Heart (tissue), 3 donors: ENCODE data around the genes BTRC, NPM3 and ARMH3.

- RAMPAGE, long total RNA, 2 experiments: no peak in any of the 2 experiments
Observed at GRCh38 chr10:100654455-100654804, 91.0 kb upstream of the PAX2 start.

GRCh38 chr10:100654805-100655883 lies 90.2 kb upstream of the PAX2 start:
- RAMPAGE, long total RNA, 2 experiments: no peak in any of the 2 experiments

DNA sequence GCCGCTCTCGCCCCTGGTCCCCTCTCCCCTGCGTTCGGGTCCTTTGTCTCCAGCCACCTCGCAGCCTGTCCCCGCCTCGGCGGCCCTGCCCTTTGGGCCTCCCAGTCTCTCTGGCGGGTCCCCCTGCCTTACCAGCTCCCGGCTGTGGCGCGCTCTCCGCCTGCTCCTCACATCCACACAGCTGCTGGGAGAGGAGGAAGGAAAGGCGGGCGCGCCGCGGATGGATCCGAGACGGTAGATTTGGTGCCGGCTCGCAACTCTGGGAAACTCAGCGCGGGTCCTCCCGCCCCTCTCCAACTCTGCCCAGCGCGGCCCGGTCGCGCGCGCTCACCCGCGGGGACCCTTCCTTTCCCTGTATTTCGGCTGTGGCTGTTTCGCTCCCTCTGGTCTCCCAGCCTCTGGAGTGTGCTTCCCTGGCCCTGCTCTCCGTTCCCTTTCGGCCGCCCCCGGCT lies 6.1 kb upstream of the PAX2 start:
- RAMPAGE, long total RNA, 2 experiments: no peak in any of the 2 experiments

GRCh38 chr10:101042513-101043354 lies 11.7 kb downstream of the SFXN3 start:
- RAMPAGE, long total RNA, 2 experiments: no peak in any of the 2 experiments

DNA sequence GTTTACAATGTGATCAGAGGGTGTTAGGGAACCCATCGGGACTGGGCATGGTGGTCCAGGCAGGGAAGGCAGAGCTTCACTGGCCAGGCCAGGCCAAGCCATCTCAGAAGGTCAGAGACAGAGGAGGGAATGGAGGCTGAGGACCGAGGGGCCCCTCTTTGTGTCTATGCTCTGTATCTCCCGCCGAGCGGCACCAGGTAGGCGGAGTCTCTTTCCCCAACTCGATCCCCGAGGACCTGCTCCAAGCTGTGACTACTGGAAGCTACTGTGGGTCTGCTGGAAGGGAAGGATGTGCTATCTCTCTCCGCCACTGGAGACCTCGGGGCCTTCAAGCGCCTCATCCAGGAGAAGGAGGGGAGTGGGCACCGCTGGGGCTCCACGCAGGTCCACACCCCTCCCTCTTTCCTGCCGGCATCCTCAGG lies 15.1 kb upstream of the KAZALD1 start:
- RAMPAGE, long total RNA, 2 experiments: no peak in any of the 2 experiments

DNA sequence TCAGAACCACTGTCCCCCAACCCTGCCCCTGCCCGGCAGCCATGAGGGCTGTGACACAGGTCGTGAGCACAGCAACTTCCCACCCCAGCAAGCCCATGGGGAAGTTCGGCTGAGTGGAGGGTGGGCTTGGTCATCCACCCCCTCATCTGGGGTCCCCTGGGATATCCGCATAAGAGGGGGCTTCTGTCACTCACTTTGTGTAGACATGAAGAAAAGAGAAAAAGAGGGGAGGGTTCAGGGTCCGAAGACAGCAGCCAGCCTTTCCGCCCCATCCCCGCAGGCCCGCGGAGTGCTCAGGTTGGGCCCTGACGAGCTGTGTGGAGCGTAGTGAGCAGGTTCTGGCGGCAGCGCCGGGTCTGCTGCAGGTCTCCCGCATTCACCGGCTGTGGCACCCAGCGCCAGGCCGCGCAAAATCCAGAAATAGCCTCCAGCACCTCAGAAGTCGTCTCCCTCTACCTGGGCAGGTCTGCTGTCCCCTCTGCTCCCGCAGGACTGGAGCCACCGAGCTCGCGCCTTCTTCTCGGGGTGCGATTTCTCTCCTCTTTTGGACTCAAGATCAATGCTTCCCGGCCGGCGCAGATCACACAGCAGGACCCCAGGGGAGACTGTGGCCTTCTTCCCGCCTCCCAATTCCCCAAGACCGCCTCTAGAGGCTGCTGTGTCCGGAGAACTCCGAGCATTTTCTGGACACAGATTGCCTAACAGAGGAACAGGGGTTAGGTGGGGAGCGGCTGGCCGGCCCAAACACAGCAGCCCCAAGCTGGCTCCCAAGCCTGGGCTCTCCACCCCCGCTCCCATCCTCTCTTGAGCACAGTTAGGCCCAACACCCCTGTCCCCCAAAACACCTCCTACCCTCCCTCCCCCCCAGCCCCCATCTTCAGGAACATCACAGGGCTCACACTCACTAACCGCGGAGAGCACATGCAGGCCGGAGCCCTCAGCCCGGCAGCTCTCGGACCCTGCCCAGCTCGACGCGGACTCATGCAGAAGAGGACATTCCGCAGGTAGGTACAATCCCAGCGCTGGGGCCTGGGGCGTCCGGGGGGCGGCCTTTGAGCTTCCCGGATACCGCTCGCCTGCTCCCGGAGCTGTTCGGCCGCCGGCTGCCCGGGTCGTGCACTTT lies 8.4 kb downstream of the TLX1 start:
- RAMPAGE, long total RNA, 2 experiments: no peak in any of the 2 experiments

DNA sequence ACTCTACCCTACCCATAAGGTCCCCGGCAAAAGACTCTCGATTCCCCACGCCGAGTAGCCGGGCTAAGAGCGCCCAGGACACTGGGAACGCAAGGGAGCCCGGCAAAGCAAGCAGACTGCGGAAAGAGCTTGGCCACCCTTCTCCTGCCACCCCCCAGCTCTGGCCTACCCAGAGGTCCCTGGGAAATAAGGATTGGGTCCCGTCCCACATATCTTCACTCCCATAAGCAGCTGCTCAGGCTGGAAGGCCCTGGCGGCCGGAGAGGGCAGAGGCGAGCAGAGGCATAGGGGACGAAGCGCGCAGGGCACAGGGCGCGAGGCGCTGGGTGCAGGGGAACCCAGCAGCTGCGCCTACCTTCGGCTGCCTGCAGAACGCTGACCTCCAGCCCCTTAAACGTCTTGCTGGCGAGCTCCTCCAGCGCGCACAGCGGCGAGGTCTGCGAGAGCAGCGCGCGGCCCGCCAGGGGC lies 1.1 kb downstream of the LBX1 start:
- RAMPAGE, long total RNA, 2 experiments: no peak in any of the 2 experiments

DNA sequence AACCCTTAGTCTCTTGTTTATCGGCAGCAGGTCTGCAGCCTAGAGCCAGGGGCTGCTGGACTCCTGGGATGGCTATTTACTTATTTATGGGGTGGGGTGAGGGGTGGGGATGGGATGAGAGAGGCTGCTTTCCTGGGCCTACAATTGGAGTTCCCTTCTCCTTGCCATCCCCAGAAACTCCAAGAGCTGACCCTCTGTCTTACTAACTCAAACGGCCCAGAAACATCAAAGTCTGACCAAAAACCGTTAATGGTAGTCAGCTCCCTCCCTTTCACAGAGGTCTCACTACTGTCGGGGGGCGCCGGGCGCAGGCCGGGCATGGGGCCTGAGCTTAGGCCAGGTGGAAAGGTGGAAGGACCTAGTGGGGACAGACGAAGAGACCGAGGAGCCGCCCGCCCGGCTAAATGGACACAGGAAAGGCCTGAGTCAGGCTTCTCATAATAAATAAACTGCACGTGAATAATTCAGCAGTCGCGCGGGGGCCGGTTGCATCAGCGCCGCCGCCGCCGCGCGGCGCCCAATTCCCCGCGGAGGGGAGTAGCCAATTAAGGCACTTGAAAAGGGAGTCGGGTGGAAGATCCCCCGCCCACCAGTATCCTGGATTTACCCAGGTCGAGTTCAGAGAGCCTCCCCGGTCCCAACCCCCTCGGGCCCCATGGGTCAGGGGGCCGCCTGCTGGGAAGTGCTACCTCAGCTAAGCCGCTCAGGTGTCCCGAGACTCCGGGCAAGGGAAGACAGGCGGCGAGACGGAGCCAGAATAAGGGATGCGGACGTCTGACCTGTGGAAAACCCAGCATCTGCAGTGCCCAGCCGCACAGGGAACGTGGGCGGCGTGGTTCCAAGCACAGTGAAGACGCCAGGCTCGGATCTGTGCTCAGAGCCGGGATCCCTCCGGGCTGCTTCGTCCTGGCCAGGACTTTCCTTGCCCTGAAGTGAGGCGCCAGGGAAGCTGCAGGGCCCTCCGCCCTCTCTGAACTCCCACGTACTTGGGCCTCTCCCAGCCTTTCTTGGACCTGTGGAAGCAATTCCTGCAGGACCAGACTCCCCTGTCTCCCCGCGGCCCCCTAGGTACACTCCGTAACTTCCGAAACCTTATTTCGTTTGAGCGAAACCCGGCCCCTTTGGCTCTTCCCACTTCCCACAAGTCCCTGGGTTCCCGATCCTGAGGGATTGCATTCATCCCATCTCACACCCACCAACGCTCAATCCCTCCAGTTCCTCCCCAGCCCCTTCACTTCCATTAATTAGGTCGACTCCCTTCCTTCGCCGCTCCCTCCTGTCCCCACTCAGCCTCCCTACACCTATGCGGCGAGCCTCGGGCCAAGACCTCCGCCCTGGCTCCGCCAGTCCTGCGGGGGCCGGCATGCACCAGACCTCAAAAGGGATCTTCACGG lies 7.2 kb upstream of the LBX1 start:
- RAMPAGE, long total RNA, 2 experiments: no peak in any of the 2 experiments

DNA sequence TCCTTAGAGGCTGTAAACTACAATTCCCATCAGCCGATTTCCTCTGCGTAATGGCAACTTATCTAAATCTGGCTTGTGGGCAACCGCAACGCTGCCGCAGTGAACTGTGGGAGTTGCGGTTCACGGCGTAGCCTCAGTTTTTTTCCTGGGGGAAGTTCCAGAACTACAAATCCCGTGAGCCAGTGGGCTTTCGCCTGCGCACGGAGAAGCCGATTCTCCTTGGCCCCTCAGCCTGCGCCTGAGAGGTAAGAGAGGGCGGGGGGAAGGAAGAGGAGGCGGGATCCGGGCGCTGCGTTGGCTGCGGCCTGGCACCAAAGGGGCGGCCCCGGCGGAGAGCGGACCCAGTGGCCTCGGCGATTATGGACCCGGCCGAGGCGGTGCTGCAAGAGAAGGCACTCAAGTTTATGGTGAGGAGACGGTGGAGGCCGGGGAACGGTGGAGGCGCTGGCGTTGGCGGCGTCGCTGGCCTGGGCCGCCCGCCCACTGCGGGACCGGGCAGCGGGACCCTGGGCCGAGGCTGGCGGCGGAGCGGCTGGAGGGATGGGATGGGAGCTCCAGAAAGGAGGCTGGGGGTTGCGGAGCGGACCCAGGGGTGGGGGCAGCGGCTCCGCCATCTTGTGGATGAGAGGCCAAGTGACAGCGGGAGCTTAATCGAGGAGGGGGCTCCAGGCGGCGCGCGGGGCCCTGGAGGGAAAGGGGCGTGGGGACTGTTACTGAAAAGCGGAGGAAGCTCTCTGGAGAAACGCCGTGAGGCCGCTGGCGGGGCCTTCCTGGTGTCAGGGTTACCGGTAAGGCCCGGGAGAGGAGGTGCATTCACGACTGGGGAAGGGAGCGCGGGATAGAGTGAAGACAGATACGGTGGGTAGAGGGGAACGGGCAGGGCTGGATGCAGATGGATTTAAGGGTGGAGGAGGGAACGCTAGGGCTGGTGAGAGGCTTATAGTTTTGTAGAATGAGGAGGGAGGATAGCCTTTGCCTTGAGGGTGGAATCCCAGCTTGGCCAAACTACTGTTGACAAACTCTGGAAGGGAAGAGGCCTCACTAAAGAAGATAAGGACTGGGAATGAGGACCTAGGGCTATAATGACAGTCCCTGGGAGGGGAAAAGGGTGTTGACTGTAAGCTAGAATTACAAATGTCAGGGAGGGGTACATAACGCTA lies at the start of gene BTRC:
Gene BTRC, plus strand, starts transcription at position 344 of the 1,160 bp plus-strand sequence.
- RAMPAGE, long total RNA, 2 experiments: no peak in any of the 2 experiments

DNA sequence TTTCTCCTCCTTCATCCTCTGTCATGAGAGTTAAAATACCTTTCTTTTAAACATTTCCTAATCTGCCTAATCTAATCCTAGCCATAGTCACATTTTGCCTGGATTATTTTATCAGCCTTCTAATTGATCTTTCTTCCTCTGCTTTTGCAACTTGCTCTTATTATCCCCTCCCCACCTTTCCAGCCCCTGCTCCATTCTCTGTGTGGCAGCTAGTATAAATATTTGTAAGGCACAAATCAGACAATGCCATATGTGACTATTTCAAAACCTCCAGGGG lies 77.3 kb downstream of the POLL start:
- RAMPAGE, long total RNA, 2 experiments: no peak in any of the 2 experiments

GRCh38 chr10:101521544-101521976 lies 66.5 kb downstream of the POLL start:
- RAMPAGE, long total RNA, 2 experiments: no peak in any of the 2 experiments

- RAMPAGE, long total RNA, 2 experiments: no peak in any of the 2 experiments
Observed at GRCh38 chr10:101569332-101570116, 18.5 kb downstream of the POLL start.

- RAMPAGE, long total RNA, 2 experiments: no peak in any of the 2 experiments
Observed at GRCh38 chr10:101630079-101630575, 42.0 kb downstream of the DPCD start.

DNA sequence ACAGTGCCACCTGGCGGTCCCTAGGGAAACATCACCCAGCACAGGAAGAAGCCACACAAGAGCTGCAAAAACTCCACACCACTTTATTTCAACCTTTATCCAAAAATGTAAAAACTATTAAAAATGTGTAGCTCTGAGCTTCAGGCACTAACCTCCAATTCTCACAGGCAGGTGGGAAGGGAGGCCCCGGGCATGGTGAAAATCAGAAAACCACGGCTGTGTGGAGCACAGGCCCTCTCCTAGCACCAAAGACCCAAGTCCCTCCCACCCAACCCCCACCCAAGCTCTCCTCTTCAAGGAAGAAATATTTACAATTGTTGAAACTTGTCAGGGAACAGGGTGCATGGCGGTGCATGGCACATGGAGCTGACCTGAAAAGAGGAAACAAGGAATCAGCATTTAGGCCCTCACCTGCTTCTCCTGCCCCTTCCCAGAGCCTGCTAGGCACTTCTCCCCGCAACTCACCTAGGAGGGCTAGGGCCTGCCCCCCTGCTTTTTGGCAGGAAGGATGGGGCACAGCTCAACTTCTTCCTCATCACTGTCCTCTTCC lies 1.9 kb downstream of the NPM3 start:
- RAMPAGE, long total RNA, 2 experiments: no peak in any of the 2 experiments

DNA sequence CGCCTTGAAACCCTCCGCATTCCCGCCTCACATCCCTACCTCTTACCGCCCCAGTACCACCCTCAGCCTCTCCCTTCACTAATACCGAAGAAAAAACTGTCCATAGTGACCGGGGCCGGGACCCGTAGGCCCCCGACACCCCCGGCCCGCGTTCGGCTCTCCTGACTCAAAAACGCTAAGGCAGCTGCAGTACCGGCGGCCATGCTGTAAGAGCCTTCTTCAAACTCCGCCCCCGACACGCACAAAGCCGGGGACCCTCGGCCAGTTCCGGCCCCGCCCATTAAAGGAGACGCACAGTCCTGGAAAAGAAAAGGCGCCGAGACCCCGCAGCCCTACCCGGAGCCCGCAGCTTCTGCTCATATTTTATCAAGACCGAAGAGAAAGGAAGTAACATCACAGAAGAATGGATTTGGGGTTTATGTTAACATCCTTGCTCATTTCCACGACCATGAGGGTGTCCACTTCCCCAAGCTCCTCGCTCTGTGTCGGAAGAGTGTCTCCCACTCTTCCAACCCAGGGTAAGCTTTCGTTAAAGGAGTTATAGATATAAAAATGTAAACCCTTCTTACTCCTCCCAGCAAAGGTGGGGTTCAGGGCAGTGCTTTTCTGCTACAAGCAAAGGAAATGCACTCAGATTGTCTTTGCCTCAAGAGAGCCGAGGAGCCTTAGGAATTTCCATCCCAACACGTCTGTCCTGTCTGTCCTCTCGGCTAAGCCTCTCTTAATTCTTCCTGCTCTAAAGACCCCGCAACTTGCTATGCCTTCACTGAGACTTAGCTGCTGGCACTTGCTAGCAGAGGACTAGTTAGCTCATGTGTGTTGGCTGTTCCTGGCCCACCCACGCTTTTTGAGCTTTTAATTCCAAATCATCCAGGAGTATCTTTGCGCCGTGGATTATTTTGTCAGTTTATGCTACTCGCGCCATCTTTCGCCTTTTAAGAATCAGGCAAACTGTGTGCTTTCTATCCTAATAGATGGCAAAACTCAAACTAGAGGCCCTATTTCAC lies at the start of gene NPM3:
Gene NPM3, minus strand, starts transcription at position 259 of the 1,007 bp plus-strand sequence.
- RAMPAGE, long total RNA, 2 experiments: no peak in any of the 2 experiments

DNA sequence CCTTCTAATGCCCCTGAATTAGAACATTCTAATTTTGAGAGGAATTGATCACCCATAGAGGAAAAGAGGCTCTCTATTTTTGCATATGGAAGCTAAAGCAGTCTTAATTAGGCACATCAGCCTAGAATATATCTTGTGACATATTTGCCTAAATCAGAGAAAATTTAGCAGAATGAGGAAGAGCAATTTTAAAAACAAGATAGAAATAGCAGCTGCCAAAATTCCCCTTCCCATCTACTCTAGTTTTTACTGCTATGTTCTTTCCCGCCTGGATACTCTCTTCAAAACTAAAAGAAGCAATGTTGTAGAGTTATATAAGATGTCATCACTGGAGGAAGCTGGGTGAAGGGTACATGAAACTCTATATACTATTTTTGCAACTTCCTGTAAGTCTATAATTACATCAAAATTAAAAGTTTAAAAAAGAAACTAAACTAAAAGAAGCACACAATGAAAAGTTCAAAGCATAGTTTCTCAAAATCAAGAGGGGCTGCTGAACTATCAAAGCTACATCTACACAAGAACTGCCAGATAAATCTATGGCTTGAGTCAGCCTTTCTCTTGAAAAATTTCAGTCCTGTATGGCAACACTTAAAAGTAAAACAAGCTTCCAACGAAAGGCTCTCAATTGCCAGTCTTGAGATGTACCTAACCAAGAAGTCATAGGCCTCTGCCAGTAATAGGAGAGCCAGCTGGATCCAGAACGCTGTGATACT lies 86.9 kb downstream of the ARMH3 start:
- RAMPAGE, long total RNA, 2 experiments: no peak in any of the 2 experiments

DNA sequence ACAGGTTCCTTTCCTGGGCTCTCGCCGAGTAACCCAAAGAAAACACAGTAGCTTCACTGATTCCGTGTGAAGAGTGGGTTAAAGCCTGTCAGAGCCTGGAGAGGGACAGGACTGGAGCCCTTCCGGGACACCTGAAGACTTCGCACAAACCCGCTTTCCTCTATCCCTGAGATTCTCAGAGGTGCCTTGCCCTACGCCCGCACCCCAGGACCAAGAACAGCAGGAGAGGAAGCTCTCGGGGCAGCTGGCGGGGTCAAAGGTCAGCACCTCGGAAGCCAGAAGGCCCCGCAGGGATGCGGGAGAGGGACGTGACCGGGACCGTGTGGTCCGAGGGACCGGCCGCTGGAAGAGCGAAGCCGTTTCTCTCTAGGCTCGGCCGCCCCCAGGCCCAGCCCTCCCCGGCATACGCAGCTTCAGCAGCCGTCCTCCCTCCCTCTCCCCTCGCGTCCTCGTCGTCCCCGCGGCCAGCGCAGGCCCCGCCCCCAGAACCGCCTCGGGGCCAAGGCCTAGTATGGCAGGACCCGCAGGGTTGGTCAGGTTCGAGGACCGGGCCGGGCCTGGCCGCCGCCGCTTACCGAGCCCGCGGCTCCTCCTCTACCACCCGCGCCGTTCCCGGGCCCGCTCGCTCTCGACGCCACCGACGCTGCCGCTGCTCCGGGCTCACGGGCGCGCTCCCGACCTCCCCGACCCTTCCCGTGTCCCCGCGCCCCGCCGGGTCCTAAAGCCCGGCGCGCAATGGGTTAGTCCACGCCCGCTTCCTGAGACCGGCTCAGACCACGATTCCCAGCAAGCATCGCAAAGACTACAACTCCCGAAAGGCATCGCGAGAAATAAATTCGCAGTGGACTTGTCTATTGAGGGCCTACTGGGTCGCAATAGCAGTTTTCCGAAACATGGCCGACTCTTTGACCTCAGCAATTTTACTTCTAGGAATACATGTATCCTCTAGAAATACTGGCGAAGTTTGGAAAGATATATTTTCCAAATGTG lies at the start of gene ARMH3:
Gene ARMH3, minus strand, starts transcription at position 664 of the 990 bp plus-strand sequence.
- RAMPAGE, long total RNA, 2 experiments: start-site peak on the minus strand in 1 of 2 experiments, centred at position 667 of the sequence, 523 reads per replicate

- RAMPAGE, long total RNA, 2 experiments: no peak in any of the 2 experiments
Observed at GRCh38 chr10:102119313-102120040, 691 bp downstream of the LDB1 start.

DNA sequence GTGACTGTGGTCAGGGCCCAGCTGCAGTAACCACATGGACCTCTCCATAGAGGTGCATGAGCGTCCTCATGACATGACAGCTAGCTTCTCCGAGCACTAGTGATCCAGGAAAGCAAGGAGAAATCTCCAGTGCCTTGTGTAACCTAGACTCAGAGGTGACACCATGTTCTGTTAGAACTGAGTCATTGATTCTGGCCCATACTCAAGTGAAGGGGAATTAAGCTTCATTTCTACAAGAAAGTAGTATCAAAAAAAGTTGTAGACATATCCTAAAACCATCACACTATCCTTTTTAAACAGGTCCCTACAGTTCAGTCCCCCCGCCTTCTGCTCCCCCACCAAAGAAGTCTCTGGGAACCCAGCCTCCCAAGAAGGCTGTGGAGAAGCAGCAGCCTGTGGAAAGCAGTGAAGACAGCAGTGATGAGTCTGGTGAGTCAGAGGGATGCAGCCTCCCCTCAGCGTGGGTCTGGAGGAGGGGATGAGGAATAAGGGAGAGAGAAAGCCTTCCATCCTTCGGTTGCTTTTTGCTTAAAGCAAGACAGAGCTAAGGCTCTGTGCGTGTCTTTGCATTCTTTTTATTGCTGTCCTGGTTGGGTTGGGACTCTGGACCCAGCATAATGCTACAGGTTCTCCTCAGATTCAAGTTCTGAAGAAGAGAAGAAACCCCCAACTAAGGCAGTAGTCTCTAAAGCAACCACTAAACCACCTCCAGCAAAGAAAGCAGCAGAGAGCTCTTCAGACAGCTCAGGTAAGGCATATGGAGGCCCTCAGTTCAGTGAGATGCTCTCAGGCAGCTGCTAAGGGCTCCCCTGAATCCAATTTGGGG lies 7.6 kb downstream of the NOLC1 start:
- RAMPAGE, long total RNA, 2 experiments: no peak in any of the 2 experiments

DNA sequence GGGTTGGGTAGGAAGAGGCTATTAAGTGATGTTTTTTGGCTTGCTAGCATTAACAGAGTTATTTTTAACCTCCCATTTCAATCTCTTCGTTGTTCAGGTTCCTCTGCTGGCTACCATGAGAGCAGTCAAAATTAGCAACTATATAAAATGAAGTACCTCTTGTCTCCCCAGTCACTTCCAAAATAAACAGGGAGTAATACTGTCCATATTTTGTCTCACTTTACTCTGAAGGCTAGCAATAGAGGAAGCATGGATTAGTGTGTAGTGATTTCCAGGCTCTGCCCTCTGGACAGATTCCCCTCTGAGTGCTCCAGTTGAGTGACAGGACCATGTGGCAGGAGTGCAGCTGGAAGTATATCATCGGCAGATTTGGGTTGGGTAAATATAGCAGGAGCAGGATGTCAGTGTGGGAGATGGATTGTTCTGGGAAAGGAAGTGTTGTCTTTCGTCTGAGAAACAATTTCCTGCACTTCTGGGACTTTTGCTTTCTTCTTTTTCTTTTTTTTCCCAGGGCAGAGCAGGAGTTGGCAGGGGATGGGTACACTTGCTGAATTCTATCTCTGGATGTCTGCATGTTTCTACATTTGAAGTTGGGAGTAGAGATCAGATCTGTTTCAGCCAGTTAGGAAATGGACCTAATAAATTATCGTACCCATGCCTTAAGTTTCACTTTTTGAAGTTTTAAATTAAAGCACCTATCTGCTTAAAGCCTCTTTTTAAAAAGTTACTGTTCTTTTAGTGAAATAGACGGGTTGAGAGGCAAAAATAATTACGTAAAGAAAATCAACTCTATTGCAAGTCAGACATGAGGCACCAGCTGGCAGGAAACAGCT lies 35.4 kb downstream of the GBF1 start:
- RAMPAGE, long total RNA, 2 experiments: no peak in any of the 2 experiments